Testis (tissue), 5 donors: ENCODE data around the genes POLR3B, MTERF2 and WSCD2.

DNA sequence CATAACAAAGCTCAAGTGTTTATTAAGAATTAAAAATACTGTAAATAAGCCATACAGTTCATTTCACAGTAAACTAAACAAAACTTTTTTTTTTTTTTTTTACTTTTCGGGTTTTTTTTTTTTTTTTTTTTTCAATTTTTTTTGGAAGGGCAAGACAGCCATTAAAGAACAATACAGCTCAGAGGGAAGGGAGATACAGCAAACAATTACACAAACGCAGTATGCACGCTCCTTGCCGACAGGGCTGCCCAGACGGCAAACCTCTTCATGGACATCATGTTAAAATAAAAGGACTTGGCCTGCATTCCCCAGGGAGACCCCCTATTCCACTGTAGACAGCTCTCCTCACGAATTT, 10.0 kb downstream of the CKAP4 start:
- PRO-cap, 3 experiments: no peak in any of the 3 experiments
- RAMPAGE, long total RNA, 2 experiments: no peak in any of the 2 experiments
- RRBS: no CpG with 5 or more reads among the region's 6 CpGs

DNA sequence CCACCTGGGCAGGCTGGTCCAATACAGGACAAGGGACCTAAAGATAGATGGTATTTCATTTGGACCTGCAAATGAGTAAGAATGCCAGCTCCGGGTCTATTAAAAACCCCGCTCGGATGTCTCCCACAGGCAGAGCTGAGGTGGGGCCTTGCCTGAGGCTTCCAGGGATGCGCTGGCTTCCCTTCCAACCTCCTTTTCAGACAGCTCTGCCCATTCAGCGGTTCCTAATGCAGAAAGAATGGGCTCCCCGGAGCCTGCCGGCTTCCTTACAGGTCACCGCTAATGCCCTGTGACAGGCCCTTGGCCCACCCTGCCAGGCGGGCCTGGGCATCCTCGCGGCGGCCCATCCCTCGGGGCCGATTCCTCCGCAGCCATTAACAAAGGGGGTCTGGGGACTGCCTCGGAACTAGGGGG, 1.0 kb downstream of the CKAP4 start:
- PRO-cap, 3 experiments: no peak in any of the 3 experiments
- RAMPAGE, long total RNA, 2 experiments: start-site peak on the plus strand in 1 of 2 experiments, centred at position 371 of the sequence, 5 reads per replicate
- RRBS: no CpG with 5 or more reads among the region's 16 CpGs

- PRO-cap, 3 experiments: peak in 1 of 3 experiments; most common minus-strand start chr12:106248960 (in 1)
- RAMPAGE, long total RNA, 2 experiments: no peak in any of the 2 experiments
- RRBS: no CpG with 5 or more reads among the region's 10 CpGs
Measured at GRCh38 chr12:106248831-106249146, 969 bp upstream of the CKAP4 start.

DNA sequence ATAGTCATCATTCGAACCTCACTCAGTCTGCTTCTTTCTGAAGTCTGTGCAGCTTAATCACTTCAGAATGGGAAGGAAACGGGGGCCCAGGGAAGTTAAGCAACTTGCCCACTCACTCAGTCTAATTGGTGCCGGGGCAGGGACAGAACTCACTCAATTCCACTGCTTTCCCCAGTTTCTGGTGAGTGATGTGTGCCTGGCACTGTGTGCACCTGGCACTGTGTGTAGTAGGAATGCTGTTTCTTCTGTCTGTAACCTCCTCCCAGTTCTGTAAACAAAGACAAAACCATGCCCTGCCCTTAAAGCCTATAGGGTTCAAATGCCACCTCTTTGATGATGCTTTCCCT, 1.3 kb upstream of the CKAP4 start:
- PRO-cap, 3 experiments: no peak in any of the 3 experiments
- RAMPAGE, long total RNA, 2 experiments: no peak in any of the 2 experiments
- RRBS: no CpG with 5 or more reads among the region's 3 CpGs

DNA sequence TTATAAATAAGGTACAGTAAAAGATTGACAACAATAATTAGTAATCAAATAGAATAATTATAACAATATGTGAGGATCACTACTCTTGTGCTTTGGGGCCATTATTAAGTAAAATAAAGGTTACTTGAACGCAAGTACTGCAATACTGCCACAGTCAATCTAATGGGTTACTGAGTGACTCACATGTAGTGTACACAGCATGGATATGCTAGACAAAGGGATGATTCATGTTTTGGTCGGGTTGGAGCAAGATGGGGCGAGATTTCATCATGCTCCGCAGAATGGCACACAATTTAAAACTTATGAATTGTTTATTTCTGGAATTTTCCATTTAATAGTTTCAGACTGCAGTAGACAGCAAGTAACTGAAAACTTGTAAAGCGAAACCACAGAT, 14.1 kb upstream of the TCP11L2 start:
- PRO-cap, 3 experiments: no peak in any of the 3 experiments
- RAMPAGE, long total RNA, 2 experiments: no peak in any of the 2 experiments
- RRBS: no CpG with 5 or more reads among the region's 5 CpGs

GRCh38 chr12:106321245-106321943, 18.9 kb downstream of the TCP11L2 start:
- PRO-cap, 3 experiments: no peak in any of the 3 experiments
- RAMPAGE, long total RNA, 2 experiments: no peak in any of the 2 experiments
- RRBS: no CpG with 5 or more reads among the region's 7 CpGs

DNA sequence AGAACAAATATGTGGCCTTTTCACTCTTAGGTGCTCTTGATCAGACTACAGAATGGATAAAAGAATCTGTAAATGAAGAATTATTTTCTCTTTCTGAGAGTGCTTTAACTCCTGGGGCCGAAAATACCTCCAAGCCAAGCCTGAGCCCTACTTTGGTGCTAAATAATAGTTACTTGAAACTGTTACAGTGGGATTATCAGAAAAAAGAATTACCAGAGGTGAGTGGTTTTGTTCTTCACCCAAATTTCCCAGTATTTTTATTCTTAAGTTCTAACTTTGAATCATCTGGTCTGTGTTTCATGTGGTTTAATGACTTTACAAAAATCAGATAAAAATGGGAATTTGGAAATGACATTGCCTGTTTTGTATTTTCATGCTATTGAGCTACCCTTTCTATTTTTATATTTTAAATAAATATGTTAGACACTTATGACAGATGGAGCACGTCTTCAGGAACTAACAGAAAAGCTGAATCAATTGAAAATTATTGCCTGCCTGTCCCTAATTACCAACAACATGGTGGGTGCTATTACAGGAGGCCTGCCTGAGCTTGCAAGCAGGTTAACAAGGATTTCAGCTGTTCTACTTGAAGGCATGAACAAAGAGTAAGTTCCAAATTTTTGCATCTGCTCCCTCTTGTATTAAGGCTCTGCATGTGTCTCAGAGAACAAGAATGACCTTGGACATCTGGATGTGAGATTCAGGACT, 21.8 kb upstream of the POLR3B start:
- PRO-cap, 3 experiments: no peak in any of the 3 experiments
- RAMPAGE, long total RNA, 2 experiments: no peak in any of the 2 experiments
- RRBS: no CpG with 5 or more reads among the region's 2 CpGs

DNA sequence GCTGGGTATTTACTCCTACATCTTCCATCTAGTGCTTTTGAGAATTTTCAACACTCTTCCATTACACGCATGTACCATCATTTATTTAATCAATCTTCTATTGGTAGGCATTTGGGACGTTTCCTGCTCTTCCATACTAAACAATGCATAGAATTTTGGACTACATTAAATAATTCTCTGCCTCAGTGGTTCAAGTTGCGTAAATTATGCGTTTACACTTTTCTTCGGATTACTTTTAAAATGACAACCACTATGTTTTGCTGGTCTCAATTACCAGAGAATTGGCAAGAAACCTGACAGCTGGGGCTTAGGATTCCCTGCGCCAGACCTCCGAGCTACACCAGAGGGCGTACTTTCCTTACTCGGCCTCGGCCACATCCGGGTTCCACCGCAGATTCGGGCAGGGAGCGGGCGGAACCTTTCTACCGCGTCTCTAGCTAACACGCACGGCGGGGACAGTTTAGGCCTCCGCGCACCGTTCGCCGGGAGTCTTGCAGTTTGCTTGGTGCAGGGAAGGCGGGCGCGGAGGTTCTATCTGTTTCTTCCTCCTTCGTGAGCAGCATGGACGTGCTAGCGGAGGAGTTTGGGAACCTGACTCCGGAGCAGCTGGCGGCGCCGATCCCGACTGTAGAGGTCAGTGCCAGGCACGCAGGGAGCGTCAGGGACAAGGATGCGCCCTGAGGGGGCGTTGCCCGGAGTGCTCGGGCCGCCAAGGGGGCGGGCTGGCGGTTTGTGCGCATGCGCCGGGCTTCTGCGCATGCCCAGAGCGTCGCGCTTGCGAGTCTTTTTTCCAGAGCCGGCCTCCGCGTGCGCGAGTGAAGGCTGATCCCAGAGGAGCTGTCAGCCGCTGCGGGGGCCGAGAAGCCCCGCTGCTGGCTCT, at the start of gene POLR3B:
TSS of gene POLR3B (plus strand) at position 430 of the 880 bp plus-strand sequence.
- PRO-cap, 3 experiments: peak in 3 of 3 experiments; most common plus-strand start position 393 of the sequence (in 2); most common minus-strand start position 370 of the sequence (in 3)
- RAMPAGE, long total RNA, 2 experiments: start-site peak on the plus strand in 1 of 2 experiments, centred at positions 433 to 790 of the sequence, 48 to 276 reads per replicate
- RRBS: under 1% methylated on average over 35 of the region's 62 CpGs

- PRO-cap, 3 experiments: no peak in any of the 3 experiments
- RAMPAGE, long total RNA, 2 experiments: no peak in any of the 2 experiments
- RRBS: 2% methylated on average over 39 of the region's 59 CpGs
Measured at GRCh38 chr12:106585800-106586358, 3.1 kb downstream of the RFX4 start.

DNA sequence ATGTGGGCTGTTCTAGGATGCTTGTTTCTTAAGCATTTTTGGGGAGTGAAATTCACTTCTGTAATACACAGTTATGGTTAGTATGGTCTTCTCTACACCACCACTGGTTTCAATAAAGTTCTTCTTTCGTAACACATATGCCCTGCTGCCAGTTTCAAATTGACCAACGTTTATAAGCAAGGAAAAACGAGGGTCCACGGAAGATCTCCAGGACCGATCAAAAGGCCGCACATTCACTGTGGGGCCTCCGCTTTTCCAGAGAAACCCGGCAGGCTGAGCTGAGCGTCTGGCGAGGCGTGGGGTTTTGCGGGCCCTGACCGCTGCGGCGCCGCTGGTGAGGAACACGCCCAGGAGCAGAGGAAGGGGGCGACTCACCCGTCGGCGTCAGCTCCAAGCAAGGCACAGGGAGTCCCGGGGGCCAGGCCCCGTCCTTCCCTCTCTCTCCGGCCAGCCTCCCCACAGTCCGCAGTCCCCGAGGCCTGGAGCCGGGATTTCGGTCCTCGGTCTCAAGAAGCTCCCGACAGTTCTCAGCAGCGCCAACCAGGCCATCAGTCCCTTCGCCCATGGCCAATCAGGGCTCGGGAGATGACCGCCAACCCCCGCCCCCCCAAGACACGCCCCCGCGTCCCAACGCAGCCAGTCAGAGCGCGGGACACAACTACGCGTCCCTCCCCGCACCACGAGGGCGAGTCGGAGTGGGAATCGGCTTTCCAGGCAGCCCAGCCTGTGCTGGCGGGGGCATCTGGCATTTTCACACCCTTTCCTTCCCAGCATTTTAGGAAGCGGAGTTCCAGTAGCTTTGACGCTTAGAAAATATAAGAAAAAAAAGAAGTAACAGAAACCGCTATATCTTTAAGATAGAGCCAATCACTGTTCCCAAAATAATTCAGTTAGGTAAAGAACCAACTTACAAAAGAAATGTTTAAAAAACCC, at the start of gene MTERF2:
TSS of gene MTERF2 (minus strand) at position 553 of the 933 bp plus-strand sequence.
- PRO-cap, 3 experiments: peak in 3 of 3 experiments; most common plus-strand start position 688 of the sequence (in 3); most common minus-strand start position 288 of the sequence (in 2)
- RAMPAGE, long total RNA, 2 experiments: start-site peak on the minus strand in 2 of 2 experiments, centred at positions 516 to 520 of the sequence, 1,313 to 2,086 reads per replicate
- RRBS: 2% methylated on average over 4 of the region's 52 CpGs

DNA sequence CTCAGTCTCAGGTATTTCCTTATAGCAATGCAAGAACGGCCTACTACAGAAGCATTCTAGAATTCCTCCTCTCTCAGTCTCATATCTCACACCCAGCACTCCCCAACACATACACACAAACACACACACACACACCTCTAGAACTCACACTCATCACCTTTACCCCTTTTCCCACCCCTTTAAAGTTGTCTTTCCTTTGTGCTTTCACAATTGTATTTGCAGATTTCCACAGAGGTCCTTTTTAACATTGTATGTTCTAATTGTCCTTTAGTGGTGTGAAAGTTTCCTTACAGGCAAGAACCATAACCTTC, 16.4 kb downstream of the CRY1 start:
- PRO-cap, 3 experiments: no peak in any of the 3 experiments
- RAMPAGE, long total RNA, 2 experiments: no peak in any of the 2 experiments
- RRBS: no CpG with 5 or more reads among the region's 1 CpG

GRCh38 chr12:107091992-107092669, 1.2 kb downstream of the CRY1 start:
- PRO-cap, 3 experiments: peak in 3 of 3 experiments; most common plus-strand start chr12:107092198 (in 2); most common minus-strand start chr12:107092336 (in 3)
- RAMPAGE, long total RNA, 2 experiments: start-site peak on the plus strand in 1 of 2 experiments, at chr12:107092456-107092496 at its widest, 16 reads per replicate
- RRBS: no CpG with 5 or more reads among the region's 6 CpGs

DNA sequence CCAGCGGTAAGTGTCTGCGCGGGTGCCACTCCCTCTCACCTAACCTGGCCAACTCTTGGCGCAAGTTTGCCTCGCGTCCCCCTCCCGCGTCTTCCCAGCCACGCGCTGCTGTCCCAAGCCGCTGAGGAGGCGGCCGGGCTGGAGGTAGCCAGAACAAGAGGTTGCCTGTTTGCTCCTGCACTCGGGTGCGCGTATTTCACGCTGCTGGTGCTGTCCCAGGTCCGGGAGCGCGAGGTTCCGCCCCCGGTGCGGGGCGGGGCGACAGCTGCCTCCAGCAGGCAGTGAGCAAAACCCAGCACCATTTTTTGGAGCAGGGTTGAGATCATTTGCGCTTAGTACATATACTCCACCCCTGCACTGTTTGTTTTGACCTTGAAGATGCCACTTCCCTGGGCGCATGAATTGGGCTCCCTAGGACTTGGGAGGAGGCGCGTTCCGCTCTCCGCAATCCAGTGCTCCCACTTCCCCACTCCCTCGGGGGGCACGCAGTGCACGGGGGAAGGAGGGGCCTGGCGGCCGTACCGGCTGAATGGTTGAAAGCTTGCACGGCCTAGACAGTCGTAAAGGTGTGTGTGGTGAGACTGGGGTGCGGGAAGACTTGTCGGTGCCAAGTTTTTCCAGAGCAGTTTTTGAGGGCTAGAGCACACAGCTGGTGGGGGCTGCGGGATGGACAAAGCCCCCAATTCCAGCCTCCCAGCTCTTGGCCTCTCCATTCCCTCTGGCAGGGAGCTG, 2.0 kb downstream of the ABTB3 start:
- PRO-cap, 3 experiments: peak in 2 of 3 experiments; most common plus-strand start position 301 of the sequence (in 1); most common minus-strand start position 183 of the sequence (in 1)
- RAMPAGE, long total RNA, 2 experiments: no peak in any of the 2 experiments
- RRBS: 3% methylated on average over 5 of the region's 42 CpGs

- PRO-cap, 3 experiments: no peak in any of the 3 experiments
- RAMPAGE, long total RNA, 2 experiments: no peak in any of the 2 experiments
Measured at GRCh38 chr12:107329464-107329946, 11.3 kb downstream of the ABTB3 start.

GRCh38 chr12:107372044-107372702, 53.9 kb downstream of the ABTB3 start:
- PRO-cap, 3 experiments: no peak in any of the 3 experiments
- RAMPAGE, long total RNA, 2 experiments: no peak in any of the 2 experiments
- RRBS: no CpG with 5 or more reads among the region's 5 CpGs

DNA sequence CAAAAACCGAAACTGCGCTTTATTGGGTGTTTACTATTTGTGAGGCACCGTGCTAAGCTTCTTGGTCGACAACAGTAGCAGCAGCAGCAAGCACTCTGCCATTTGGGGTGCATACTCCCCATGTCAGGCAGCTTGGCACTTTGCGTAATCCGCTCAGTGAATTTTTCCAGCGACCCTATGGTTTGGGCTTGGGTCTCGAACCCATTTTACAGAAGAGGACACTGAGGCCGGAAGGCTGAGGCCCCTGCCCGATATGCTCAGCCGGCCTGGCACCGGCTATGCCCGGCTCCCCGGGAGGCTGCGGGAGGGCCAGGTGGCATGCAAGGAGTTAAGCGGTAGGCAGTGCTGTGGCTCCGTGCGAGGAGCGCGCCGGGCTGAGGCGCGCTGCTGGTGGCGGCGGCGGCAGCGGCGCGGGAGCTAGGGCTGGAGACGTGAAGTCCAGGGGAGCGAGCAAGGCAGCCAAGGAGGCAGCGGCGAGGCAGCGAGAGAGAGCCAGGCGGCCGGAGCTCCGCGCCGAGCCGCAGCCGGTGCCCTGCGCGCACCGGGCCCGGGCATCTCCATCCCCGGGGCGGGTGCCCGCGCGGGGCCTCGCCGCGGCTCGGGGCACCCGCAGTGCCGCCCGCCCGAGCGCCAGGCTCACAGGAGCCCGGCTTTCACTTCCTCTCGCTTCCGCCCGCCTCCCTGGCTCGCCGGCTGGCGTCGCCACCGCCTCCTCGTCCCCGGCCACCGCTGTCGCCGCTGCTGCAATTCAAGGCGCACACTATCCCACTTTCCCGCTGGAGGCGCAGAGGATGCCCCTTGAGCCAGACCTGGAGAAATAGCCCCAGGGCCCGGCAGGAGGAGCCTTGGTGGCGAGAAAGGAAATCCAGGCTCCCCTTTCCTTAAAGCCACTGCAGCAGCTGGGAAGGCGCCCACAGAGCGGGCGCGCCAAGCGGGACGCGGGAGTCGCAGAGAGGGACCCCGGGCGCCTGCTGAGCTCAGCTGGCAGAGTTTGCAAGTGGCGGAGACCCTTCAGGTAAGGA, at the start of gene WSCD2:
TSS of gene WSCD2 (plus strand) at position 377 of the 1,022 bp plus-strand sequence.
- PRO-cap, 3 experiments: peak in 3 of 3 experiments; most common minus-strand start position 654 of the sequence (in 3)
- RAMPAGE, long total RNA, 2 experiments: no peak in any of the 2 experiments
- RRBS: 2% methylated on average over 33 of the region's 89 CpGs

DNA sequence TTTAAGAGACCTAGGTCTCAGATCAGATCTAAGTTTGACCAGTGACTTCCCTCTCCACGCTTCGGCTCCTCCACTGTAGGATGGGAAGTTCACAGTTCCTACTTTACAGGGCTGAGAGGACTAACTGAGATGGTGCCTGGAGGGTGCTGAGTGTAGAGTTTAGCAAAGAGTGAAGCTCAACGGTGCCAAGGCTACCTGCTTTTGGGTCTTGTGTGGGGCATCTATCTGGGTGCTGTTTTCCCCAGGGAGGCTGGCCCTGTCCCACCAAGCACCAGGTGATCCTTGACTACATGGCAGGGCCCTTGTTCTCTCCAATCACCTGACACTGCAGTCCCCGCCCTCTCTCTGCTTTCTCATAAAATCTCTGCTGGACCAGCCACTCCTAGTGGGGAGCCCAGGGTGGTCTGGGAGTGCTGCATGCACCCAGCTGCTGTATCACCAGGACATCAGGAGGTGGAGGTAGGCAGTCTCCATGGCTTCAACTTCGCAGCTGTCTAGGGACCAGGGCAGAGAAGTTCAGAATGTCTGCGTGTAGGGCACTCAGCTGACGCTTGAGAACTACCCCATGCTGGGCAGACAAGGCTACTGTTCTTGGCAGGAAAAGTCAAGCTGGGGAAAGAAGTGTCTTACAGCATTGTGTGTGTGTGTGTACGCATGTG, 2.4 kb downstream of the WSCD2 start:
- PRO-cap, 3 experiments: no peak in any of the 3 experiments
- RAMPAGE, long total RNA, 2 experiments: no peak in any of the 2 experiments
- RRBS: no CpG with 5 or more reads among the region's 8 CpGs

- PRO-cap, 3 experiments: peak in 1 of 3 experiments; most common plus-strand start chr12:108303248 (in 1); most common minus-strand start chr12:108303089 (in 1)
- RAMPAGE, long total RNA, 2 experiments: no peak in any of the 2 experiments
- RRBS: no CpG with 5 or more reads among the region's 12 CpGs
Measured at GRCh38 chr12:108302873-108303357, 36.2 kb downstream of the CMKLR1 start.

DNA sequence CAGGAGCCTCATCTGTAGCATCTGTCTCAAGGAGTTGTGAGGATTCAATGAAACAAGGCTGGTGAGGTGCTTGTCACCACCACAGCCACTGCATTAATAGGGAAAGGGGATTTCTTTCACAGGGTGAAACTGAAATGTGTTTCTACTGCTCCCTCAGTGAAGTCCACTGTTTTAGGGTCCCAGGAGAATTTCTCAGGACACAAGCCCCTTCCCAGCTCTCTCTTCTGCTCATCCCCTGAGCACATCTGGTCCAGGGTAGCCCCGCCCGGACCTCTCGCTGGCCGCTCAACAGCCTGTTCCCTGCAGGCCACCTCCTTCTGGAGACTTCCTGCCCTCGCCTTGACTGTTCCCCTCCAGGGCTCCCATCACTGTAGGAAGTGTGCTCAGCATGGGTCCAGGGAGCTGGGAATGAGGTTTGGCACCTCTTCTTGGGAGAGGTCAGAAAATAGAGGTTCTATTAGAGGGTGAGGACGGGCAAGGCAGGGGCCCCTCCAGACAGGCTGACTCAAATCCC, 30.9 kb downstream of the CMKLR1 start:
- PRO-cap, 3 experiments: no peak in any of the 3 experiments
- RAMPAGE, long total RNA, 2 experiments: no peak in any of the 2 experiments
- RRBS: no CpG with 5 or more reads among the region's 6 CpGs

DNA sequence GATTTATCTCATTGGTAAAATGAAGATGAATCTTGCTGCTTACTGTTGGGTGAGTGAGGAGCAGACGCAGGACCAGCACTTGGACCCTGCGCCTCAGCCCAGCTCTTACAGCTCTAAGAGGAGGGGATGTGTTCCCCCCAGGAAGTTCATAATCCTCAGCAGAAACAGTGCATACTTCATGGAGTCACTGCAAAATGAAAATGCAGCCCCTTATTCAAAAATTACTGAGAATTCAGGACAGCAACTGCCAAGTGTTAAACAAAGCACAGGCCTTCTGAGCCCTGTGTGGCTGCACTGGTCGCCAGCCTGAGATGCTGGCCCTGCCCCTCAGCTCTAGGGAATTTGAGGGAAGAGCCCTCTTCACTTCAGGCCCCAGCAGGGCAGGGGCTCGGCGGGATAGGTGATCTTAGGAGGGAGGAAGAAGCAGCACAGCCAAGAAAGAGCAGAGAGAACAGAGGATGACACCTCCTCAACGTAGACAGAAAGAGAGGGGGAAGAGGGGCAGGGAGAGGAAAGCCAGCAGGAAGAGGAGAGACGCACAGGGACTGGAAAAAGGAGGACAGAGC, 23.1 kb downstream of the CMKLR1 start:
- PRO-cap, 3 experiments: no peak in any of the 3 experiments
- RAMPAGE, long total RNA, 2 experiments: no peak in any of the 2 experiments
- RRBS: no CpG with 5 or more reads among the region's 7 CpGs